Airway epithelial cell (primary cell): ENCODE measurements around the genes STK17A and CAMK2B.

DNA sequence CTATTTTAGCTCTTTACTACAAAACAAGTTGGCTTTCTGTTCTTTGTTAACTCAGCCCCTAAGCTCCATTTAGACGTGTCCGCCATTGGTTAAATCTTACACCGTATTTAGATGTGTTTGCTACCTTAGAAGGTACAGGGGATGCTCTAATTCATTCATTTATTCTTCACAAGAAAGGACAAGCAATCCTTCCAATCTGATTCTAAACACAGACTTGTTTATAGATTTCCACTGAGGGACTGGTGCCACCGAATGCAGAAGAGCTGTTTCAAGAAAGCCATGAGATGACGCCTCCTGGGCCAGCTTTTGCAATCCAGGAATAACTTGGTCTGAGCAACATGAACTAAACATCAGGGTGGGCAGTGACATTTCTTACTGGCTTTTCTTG lies 186.6 kb downstream of the GLI3 start:
- RAMPAGE, long total RNA = no peak

DNA sequence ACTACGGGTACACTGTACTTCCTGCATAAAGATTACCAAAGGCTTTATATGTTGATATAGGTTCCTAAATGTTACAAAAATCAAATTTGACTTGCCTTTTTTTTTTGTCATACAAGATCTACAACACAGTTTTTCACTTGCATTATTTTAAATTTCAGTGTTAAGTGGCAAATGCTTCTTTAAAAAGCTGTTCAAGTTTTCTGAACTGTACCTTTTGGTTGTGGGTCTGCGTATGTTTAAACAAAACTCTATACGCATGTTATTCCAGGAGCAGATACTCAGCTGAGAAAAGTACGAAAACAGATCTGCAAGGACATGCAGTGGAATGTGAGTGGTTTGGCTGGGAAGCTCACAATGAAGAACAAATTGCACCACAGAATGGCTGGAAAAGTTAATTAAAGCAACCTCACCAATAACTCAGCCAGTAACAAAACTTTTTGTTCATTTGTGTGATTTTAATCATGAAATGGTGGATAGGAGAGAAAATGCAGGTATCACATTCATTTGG lies 17.6 kb downstream of the GLI3 start:
- RAMPAGE, long total RNA = no peak

DNA sequence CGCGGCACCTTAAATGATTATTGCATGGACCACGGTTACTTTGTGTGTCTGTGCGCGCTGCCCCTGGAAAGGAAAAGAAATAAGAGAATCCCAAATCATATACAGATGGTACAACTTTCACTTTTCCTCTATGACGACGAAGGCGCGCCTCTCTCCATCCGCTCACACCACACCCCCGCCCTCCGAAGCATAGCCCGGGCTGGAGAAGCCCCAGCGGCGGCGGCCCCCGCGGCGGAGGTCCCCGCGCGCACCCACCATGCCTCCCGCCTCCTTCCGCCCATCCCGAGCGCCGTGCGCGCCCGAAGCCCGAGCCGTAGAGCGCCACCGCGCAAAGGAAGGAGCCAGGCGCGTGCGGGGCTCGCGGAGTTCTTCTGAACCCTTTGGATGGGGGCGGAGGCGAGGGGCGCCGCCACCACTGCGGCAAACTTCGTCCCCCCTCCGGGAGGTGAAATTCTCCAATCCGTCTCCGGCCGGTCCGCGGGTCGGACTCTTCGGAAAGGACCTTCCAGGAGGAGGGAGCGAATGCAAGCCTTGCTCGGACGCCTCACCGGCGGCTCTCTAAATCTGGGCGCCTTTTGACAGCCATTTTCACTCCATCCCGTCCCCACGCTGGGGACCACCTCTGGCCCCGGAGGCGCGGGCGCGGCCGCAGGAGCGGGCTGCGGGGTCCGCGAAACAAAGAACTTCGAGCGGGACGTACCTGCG lies 586 bp downstream of the GLI3 start:
- RAMPAGE, long total RNA = no peak

GRCh38 chr7:43582688-43583277 lies at the start of gene STK17A:
STK17A (plus strand) TSS chr7:43583108.
- RAMPAGE, long total RNA = no peak

DNA sequence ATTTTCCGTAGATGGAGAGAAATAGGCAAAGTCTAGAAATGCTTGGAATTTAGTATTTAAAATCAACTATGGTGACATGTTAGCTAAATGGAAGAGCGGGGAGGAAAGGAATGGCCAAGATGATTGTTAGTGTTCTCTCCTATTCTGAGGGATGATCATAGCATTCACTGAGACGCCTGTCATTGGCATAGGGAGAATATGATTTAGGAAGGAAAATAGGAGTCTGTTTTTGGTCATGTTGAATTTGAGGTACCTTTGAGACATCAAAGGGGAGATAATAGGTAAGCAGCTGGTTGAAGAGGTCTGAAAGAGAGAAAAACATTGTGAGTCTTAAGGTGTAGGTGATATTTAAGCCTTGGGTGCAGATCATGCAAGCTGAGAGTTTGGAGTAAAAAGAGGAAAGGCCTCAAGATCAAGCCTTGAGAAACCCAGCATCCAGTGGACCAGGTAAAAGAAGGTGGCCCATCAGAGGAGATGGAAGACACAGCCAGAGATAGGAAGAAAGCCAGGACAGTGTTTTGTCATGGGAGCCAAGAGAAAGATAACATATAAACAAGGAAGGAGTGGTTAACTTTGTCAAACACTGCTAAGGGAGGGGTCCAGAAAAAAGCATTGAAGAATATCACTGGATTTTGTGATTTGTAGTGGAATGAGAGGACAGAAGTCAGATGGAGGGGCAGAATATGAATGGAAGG lies 34.6 kb downstream of the STK17A start:
- RAMPAGE, long total RNA = no peak

- RAMPAGE, long total RNA = no peak
Observed at GRCh38 chr7:43650361-43651000, 67.6 kb downstream of the STK17A start.

DNA sequence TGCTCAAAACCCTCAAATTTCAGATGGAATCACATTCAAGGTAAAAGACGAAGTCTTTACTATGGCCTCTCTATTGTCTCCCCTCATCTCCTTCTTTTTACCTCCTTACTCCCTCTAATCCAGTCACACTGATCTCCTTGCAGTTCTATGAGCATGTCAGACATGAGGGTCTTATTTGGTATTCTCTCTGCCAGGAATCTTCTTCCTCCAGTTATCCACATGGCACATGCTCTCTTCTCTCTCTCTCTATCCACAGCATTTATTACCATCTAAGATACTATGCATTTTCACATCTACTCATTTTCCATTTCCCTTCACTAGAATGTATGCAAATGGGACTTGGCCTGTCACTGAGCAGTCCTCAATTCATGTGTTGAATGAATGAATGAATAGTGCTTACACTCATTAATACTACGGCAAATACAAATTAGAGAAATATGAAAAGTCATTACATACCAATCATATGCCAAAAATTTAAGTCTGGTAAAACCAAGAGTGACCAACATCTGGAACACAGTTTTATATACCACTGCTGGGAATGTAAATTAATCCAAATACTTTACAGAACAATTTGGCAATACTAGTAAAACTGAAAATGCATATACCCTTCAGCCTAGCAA lies 34.0 kb downstream of the COA1 start:
- RAMPAGE, long total RNA = no peak

GRCh38 chr7:43758969-43759367 lies 488 bp downstream of the BLVRA start:
- RAMPAGE, long total RNA = no peak

GRCh38 chr7:43778448-43779019 lies 20.1 kb downstream of the BLVRA start:
- RAMPAGE, long total RNA = no peak

GRCh38 chr7:43834454-43834864 lies 34.9 kb downstream of the MRPS24 start:
- RAMPAGE, long total RNA = no peak

DNA sequence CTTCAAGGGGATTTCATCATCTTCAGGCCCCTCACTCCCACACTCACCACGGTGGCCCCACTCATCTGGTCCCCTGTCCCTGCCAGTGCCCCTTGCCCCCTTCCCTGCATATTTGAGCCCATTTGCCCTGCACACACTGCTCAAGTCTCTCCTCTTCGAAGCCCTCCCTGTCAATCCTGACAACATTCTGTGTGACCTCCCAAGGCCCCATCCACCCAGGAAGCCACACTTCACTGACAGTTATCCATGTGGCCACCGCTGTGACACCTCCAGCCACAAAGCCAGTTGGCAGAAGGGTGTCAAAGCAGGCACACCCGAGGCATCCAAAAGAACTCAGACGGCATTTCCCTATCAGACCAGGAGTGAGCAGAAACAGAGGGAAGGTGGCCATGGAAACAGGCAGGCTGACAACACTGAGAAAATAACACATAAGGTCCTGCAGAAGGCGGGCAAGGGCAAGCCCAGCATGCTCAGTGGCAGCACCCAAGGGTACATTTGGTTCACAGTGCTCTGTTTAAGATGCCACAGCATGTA lies 4.6 kb downstream of the POLM start:
- RAMPAGE, long total RNA = no peak

DNA sequence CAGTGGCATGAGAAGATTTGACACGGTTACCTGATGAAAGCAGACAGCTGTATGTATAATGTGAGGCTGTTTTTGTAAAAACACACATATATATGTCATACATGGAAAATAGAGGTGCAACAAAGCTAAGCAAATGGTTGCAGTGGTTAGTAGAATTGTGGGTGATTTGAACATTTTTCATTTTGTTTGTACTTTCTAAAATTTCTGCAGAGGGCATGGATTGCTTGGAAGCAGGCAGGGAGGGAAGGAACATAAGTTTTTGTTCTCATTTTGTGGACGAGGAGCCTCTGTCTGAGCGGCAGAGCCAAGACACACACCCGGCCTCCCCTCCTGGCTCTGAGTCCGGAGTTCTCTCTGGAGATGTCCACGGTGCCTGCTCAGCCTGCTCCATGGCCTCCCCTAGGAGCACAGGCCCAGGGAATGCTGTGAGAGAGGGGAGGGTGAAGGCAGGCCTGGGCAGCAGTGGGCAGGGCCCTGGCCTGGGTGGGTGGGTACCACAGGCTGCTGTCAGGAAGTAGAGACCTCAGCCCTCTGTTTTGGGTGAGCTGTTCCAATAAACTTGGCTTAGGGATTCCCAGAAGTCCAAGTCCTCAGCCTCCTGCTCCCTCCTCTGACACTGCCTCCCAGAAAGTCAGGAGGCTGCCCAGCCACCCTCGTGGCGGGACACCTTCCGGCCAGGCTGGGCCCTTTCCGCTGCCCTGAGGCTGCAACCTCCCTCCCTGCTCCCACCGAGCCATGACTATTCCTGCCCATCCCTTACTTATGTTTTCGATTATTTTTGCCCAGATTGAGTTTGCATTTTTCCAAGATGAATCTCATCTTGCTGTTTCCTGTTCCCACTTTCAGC lies 5.5 kb upstream of the POLM start:
- RAMPAGE, long total RNA = no peak

DNA sequence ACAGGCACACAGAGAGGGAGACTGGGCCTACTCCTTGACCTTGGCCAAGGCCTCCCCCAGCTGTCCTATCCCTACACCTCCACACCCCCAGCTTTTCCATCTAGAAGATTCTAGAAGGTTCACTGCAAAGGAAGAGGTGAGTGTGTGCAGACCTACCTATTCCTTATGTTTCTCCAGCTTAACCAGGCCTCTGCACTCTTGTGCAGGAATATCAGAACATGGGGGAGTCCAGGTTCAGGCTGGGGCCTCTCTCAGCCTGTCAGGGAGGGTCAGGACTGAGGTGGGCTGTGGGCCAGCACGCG lies 8.5 kb upstream of the POLD2 start:
- RAMPAGE, long total RNA = no peak

- RAMPAGE, long total RNA = no peak
Observed at GRCh38 chr7:44322611-44323184, 2.7 kb downstream of the CAMK2B start.

GRCh38 chr7:44325229-44326328 lies at the start of gene CAMK2B:
CAMK2B (minus strand) TSS chr7:44325594.
- RAMPAGE, long total RNA = no peak

DNA sequence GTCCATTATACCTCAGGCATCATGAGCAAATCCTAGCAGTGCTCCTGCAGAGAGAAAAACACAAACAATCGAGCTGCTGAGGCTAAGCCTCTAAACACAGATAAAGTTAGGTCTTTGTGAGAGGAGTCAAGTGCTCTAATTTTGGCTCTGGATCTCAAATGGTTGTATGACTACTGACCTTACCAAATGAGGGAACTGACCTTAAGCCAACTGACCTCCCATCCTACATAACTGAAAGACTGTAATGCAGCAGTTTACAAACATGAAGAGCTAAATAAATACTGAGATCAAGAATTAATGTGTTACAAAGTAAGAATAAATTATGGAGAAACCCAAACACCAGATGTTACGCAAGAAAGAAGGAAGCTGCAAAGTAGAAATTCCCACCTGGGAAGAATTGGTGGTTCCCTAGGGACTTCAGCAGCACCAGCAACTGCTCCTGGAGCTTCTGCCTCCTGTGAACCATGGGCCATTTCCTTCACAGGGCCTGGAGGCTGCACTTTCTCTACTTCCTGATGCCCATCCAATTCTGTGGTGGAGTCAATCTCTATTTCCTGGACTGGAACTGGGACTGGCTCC lies 5.8 kb downstream of the NUDCD3 start:
- RAMPAGE, long total RNA = no peak

DNA sequence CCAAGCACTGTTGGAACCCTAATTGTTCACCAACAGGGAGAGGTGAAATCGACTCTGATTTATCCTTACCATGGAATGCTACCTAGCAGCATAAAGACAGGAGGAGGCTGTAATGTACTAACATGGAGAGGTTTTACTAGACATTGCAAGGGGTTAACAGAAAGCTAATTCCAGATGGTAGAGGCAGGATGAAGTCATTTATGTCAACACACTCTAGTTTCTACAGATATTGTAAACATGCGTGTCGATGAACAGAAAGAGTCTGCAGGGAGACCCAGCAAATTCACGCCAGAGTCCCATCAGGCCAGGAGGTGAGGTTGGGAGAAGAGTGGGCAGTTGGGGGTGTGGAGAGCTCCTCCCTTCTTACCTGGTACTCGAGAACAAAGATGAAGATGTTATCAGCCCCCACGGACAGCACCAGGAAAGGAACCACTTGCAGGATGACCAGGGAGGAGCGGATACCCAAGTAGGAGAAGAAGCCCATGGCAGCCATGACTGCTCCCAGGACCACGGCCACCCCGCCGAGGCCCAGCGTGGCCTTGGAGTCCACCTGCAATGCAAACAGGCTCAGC lies 7.0 kb downstream of the NPC1L1 start:
- RAMPAGE, long total RNA = no peak

- RAMPAGE, long total RNA = no peak
Observed at GRCh38 chr7:44580751-44581256, 1.2 kb downstream of the TMED4 start.

DNA sequence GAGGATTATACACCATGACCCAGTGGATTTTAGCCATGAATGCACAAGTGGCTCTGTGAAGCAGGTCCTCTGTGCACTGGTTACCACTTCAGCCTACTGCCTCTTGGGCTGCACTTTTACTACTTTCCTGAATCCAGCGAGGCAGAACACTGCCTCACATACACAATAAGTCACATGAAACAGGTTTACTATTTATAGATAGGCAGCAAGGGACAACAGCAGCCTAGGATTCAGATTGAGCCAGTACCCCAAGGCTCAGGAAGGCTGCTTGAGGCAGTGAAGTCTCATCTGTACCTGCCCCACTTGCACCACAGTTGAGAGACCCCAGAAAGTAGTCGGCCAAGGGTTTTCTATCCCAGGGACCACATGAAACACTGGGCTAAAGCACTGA lies 10.4 kb upstream of the OGDH start:
- RAMPAGE, long total RNA = no peak

- RAMPAGE, long total RNA = no peak
Observed at GRCh38 chr7:44650638-44651461, 44.4 kb downstream of the OGDH start.